Cardiac fibroblast (primary cell): ENCODE measurements around a stretch of chr2.

DNA sequence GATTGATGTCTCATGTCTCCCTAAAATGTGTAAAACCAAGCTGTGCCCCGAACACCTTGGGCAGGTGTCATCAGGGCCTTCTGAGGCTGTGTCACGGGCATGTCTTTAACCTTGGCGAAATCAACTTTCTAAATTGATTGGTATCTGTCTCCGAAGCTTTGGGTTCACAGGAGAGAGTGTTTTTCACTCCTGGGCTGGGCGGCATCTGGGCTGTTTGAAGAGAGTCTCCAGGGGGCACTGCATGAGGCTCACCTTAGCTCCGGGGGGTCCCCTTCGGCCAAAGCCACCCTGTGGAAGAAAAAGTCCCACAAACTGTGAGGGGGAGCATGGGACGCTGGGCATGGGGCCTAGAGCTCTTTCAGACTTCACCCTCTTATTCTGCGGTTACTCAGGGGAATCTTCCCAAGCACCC lies 59.3 kb downstream of the COL6A3 start:
- RRBS: no CpG with 5 or more reads among the region's 9 CpGs

GRCh38 chr2:237403031-237403391 lies 11.0 kb downstream of the COL6A3 start:
- RRBS: no CpG with 5 or more reads among the region's 5 CpGs

DNA sequence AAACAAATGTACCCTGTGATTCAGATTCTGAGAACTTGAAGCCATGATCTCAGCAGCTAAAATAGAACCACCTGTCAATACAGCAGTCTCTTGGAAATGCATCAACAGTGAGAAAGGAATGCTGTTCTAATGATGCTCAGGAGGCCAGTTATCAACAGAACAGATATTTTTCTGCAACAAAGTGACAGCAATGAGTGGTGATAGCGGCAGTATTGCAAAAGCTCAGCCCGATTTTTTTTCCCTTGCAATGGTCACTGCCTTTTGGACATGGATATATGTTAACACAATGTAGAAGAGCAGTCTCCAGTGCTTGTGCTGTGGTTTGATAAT lies 10.6 kb downstream of the COL6A3 start:
- RRBS: no CpG with 5 or more reads among the region's 2 CpGs

DNA sequence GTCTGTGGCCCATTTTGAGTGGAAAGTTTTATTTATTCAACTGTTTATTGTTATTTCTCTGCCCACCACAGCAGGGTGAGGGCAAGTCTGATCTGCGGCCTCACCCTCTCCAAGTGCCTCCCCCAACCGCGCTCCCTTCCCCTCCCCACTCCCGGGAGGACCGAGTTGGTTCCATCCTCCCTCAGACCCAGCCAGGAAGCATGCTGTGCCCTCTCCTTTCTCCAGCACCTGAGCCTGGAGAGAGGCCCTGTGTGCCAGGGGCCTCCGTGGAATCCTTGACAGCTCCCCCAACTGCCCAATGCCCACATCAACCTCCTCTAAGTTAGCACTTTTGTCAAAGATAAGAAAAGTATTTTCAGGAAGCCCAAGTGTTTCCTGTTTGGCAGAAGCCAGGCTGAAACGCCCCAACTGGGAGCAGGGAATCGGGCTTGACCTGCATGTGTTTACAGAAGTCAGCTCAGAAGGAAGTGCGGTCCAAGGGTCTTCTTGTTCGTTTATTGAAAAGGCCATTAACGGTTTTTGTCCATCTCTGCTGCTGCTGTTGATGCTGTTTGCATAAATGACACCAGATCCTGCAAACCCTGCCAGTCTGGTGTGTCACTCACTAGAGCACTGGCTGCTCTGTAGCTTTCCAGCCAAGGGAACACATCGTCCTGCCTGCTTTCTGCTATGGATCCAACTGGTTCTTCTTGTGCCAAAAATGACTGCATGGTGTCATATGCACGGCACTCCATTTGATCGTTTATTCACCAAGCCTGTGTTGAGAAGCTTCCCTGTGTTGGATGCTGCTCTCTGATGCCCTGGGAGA lies 35.3 kb upstream of the COL6A3 start:
- RRBS: no CpG with 5 or more reads among the region's 14 CpGs

DNA sequence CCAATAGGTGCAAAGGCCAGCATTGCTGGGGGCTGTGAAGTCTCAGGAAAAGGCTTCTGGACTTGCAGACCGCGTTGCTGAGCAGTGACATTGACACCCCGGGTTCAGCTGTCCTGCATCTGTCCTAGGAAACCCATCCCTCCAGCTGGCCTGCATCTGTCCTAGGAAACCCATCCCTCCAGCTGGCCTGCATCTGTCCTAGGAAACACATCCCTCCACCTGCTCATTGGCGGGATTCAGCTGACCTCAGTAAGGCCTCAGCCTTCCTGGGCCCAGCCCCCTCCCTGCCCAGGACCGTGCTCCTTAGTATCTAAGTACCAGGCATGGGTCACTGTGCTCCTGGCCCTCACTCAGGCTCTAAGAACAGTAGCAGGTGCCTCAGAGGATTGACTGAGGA lies 1.2 kb downstream of the MLPH start:
- RRBS: no CpG with 5 or more reads among the region's 5 CpGs

GRCh38 chr2:237496999-237497403 lies 9.9 kb downstream of the MLPH start:
- RRBS: no CpG with 5 or more reads among the region's 8 CpGs

- RRBS: no CpG with 5 or more reads among the region's 31 CpGs
Observed at GRCh38 chr2:237537592-237538249, 28.7 kb upstream of the PRLH start.

- RRBS: no CpG with 5 or more reads among the region's 8 CpGs
Observed at GRCh38 chr2:237542279-237542601, 24.1 kb upstream of the PRLH start.

GRCh38 chr2:237550920-237551659 lies 15.3 kb upstream of the PRLH start:
- RRBS: no CpG with 5 or more reads among the region's 18 CpGs

GRCh38 chr2:237630787-237631546 lies 3.6 kb downstream of the LRRFIP1 start:
- RRBS: no CpG with 5 or more reads among the region's 11 CpGs

GRCh38 chr2:237643952-237644765 lies 16.8 kb downstream of the LRRFIP1 start:
- RRBS: no CpG with 5 or more reads among the region's 15 CpGs

DNA sequence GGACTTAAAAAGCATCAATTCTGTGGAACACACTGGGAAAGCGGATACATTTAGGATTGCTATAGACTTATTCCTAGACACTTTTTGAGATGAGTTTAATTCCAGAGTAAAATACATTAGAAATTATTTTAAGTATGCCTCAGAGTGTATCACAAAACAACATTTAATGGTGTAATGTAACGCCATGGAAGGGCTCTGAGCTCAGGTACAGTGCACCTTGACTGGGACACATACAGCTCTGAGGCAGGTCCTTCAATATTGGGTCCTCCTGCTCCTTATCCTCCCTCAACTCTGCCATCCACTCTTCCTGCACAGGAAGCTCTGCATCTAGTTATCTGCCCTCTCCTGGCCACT lies 57.8 kb downstream of the LRRFIP1 start:
- RRBS: no CpG with 5 or more reads among the region's 2 CpGs

DNA sequence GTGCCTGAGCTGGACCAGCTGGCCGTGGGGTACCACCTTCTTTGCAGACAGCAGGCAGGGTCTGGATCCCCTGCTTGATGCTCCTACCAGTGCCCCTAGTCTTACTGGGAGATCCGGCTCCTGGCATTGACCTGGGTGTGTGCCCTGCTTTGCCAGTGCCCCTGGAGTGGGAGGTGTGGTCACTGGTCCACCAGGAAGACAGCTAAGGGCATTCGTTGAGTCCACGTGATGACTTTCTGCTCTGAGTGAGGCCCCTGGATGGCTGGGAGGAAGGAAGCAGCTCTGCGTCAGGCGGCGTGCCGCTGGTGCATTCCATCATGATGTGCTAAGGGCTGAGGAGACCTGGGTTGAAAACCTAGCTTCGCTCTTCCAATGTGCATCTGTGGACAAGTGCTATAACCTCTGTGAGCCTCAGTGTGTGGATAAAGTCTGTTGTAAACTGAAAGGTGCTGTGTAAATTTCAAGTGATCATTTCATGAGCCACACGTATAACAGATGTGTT lies 59.5 kb downstream of the LRRFIP1 start:
- RRBS: no CpG with 5 or more reads among the region's 10 CpGs

DNA sequence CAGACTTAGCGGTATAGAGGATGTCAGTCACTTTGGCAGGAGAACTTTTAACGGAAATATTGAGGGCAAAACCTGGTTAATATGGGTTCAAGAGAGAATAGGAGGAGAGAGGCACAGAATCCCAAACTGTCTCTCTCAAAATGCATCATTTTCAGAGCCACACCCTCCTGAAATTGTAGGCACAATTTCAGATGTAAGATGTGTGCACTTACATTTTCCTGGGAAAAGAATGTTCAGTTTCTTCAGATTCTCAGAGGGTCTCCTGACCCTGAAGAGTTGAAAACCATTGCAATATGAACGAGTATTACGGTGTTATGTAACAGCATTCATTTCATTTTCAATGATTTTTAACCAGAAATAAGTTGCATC lies 76.5 kb upstream of the RBM44 start:
- RRBS: no CpG with 5 or more reads among the region's 4 CpGs

DNA sequence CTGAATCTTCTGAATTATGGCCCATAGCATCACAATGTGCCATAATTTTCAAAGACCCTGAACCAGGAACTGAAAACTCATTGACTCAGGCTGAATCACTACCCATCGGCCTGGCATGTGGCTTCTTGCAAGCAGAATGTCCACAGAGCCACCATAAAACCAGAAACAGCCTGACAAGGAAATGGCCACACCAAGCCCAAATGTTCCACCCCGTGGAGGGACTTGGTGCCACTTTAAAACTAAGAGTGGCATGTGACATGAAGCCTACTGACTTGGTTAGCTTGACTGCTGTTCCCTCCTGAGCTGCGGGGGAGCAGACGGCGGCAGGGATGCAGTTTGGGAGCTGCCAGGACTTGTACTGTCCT lies 71.2 kb upstream of the RBM44 start:
- RRBS: no CpG with 5 or more reads among the region's 5 CpGs

GRCh38 chr2:237731679-237731968 lies 67.0 kb upstream of the RBM44 start:
- RRBS: no CpG with 5 or more reads among the region's 6 CpGs

- RRBS: no CpG with 5 or more reads among the region's 5 CpGs
Observed at GRCh38 chr2:237753214-237753663, 45.3 kb upstream of the RBM44 start.

DNA sequence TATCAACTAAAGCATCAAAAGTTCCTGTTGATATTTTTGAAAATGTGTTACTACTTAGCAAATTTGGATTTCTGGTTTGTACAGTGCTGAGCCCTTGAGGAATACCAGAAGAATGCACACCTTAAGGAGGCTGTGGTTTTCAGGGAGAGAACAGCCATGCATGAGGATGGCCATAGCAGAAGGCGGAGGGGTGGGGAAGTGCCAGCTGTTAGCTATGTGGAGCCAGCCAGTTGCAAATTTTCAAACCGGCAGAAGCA lies 16.5 kb upstream of the RBM44 start:
- RRBS: no CpG with 5 or more reads among the region's 2 CpGs

DNA sequence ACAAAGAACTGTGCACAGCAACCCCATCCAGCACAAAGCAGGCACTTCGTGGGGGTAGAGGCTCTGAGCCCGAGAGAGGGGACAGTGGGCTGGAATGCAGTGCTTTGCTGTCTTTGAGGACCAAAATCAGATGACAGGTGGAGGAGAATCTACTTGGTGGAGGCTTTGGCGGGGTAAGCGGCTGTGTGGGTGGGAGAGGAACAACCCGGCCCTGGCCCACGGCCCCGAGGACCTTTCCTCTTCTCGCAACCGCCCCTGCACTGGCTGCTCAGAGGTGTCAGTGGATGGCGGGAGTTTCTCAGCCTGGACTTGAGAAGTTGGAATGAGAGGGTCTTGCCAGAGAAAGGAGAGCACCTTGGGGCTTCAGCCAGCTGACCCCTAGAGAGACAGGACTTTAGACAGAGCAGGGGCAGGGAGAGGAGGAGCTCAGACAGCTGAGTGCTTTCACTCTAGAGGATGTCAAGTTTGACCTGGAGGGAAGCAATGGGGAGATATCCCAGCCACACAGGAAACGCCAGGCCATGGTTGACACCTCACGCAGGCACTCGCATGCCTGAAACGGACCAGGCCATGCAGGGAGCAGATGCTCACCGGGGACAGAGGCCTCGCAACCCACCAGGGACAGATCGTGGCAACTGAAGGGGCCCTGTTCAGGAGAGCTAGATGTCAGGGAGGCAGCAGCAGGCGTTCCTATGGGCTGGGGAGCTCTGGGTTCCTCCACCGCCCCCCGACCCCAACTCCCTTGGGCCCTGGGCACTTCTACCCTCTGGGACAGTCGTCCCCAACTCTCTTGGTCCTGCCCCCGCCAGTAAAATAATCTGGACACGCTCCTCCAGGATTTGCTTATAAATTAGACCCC lies 11.7 kb downstream of the RAMP1 start:
- RRBS: no CpG with 5 or more reads among the region's 23 CpGs

GRCh38 chr2:237902631-237903118 lies 43.3 kb downstream of the RAMP1 start:
- RRBS: no CpG with 5 or more reads among the region's 8 CpGs